Measurements from ENCODE around the gene NXPE4.

GRCh38 chr11:114201725-114202490 is 94.3 kb upstream of the NNMT start:
- PRO-cap, result no peak

DNA sequence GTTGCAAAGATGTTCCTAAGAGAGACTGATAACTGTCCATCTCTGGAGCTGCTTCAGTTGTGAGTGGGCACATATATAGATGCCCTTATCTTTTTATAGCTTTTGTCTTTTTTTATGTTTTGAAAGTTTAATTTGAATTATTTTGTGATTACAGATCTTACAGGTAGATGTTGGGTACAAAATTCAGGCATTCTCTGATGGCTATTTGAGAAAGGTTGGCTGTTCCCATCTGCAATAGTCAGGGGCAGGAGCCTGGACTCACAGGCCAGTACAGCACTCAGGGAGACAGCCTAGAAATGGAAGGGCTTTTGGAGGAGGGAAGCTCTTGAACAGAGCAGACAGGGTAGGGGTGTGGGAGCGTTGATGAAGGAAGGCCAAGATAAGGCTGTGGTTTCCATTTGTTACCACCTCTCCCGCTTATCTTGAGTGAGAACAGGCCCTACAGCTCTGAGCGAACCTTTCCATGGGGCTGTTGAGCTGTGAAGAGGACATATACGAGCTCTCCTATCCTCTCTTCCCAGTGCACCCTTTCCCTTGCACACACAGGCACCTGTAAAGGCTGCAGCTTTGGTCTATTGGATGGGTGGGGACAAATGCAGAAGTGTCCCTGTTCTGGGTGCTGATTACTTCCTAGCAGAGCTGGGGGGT is 80.4 kb upstream of the NNMT start:
- PRO-cap, result no peak

DNA sequence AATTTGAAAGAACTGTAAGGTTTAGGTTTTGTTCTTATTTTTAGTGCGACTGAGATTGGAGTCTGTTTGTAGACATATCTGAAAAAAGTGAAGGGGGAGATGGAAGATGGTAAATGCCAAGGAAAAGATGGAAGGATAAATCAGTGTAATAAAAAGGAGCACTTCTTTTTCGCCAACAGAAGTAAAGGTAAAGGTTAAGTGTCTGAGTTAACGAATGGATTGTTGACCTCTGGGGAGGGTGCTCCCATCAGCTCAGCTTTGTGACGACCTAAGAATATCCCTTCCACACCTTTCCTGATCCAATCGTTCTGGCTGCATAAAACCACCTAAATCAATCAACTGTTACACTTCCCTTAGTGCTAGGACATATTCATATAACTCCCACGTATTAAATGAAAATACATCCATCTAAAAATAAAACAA is 843 bp downstream of the C11orf71 start:
- PRO-cap, result bidirectional peak, plus-strand start outside the sequence, minus-strand start at position 321 of the sequence

DNA sequence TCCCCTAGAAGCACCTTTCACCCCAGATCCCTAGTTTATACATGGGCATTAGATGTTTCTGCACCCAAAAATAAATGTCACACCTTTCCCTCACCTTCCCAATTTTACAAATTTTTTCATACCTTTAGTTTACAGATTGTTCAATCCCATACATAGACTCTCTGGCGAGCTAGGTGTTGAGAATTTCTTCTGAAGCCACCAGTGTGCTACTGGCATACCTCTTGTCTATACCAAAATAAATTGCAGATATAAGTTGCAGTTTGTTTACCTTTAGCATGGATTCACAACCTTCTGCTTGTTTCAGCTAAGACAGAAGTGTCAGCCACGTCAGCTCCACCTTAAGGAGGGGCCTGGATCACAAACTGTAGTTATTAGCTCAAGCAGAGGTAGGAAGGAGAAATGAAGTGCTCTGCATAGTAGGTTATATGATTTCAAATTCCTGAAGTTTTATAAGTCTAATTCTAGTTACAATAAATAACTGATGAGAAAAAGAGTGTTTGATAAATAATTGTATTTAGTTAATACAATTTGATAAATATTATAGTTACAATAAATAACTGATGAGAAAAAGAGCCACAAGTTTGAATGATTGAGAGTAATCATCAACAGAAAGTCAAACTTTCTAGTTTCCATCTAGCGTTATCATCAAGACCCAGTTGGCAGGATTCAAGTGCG is at the start of gene NXPE4:
TSS of gene NXPE4 (minus strand) at position 317 of the 675 bp plus-strand sequence.
- PRO-cap, result no peak

DNA sequence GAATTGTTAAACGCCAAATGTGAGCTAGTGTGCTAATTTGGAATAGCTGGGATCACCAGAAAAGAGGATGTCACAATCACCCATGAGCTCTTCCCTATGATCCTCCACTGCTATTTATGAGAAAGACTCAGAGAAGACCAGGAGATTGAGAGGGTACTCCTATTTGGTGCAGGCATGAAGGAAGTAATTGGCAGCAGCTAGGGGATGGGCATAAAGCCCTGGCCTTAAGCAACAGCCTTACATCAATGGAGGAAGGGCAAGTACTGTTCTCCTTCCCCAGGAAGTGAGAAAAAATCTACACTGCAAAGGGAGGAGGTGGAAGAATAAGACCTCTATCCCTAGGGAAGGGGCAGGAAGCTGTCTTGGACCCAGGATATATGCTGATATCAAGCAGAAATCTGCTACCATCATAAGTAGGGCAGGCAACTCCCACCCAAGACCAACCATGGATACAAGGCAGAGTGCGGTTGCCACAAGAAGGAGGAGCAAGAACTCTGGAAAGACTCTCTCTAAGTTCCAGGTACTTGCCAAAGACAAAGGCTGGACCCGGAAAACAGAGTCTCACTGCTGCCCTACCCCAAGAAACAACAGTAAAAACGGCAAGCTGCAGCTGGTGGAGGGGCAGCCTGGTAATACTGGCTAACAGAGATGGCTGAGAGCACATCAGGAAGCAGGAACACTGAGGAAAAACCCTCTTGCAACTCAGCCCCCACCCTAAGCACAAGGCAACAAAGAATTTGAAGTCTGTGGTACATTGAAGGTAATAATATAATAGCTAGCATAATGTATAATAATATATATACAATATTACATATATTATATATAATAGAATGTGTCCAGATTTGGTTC is 27.8 kb upstream of the NXPE2 start:
- PRO-cap, result no peak

GRCh38 chr11:114676740-114677207 is 1.6 kb upstream of the NXPE2 start:
- PRO-cap, result no peak

GRCh38 chr11:114796975-114797174 is 118.5 kb downstream of the NXPE2 start:
- PRO-cap, result no peak

DNA sequence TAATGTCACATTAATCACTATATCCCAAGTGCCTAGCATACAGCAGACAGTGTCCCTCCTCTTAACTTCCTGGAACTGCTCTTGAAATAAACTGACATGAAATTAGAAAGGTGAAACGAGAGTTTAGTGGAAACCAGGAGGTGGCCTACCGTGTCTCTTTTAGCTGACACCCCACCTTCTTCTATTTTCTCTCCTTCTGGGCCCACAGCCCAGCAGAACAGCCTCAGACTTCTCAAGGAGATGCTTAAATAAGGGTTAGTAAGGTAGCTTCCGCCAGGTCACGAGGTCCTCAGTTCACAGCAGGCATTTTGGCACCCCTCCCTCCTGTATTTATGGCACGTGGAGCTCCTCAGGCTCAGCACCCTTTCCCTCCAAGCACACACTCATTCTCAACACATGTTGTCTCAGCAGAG is 118.9 kb downstream of the NXPE2 start:
- PRO-cap, result no peak

DNA sequence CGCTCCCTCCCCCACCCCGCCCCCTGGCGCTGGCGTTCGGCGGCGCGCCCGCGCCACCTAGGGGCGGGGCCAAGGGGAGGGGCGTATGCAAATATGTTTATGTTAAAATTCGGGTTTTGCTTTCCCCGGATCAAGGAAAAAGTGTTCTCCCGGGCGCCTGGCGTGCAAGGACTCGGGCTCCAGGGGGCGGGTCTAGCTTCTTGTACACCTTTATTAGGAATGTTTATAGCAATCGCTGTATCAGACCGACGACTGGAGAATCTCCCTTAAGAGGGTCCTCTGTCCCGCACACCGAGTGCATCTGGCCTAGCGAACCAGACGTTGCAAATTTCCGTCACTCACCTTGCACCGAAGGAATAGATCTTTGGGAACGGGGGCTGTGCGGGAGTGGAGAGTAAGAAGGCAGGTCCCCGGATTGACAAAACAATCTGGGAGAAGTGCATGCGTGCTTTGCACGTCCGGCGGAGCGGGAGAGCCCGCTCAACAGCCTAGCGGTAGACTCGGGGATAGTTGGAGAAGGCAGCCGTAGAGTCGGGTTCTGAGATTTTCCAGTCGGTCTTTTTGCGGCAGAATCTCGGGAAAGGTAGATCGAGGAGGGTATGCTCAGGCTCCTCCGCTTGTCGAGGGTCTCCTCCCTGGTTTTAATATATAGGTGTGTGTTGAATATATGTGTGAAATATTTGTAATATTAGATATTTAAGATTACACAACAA is 482 bp upstream of the CADM1 start:
- PRO-cap, result bidirectional peak, plus-strand start at position 133 of the sequence, minus-strand start outside the sequence; unidirectional peak, plus-strand start at position 240 of the sequence; bidirectional peak, plus-strand start at position 509 of the sequence, minus-strand start at position 485 of the sequence

GRCh38 chr11:115590273-115590796 is 86.1 kb upstream of the CADM1 start:
- PRO-cap, result no peak

DNA sequence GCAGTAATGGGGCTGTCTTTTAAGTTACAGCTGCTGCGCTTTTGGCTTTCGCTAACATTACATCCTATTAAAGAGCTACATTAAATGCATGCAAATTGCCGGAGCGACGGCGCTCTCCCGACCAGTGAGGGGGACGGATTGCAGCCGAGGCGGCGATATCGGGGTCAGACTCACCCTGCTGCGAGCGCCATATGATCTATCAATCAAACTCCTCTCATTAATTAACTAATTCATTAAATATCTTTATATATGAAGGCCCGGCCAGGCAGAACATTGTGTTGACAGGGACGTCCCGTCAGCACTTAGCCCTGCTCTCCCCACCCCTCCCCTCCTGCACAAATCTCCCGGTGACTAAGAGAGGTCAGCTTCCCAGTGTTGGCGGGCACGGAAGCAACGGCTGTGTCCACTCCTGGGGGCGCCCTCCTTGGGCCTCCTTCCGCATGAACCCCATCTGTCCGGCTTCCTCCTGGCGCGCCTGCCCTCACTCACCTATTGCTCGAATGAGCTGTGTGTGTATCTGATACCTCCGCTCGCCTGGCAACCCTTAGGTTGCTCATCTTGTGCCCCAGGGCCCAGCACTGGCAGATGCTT is 156.0 kb upstream of the CADM1 start:
- PRO-cap, result no peak

GRCh38 chr11:116366875-116367481 is 405.8 kb downstream of the BUD13 start:
- PRO-cap, result no peak

- PRO-cap, result unidirectional peak, minus-strand start at chr11:116809022
Observed at GRCh38 chr11:116808738-116809272, 14.3 kb downstream of the APOA4 start.

DNA sequence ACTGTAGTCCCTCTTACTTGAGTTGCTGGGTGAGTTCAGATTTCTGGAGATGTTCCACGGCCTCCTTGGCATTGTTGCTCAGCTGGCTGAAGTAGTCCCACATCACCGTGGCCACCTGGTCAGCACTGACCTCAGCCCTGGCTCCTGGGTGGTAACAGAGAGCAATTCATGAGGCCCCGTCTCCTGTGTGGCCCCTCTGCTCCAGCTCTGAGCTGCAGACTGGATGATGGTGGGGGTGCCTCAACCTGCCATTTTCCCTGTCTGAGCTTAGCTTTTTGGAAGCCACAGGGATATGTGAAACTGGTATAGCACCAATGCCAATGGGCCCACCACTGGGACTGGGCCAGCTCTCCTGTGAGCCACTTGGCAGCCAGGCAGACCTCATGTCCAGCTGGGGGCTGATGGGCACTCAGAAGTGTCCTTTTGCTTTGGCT is 445 bp downstream of the APOA4 start:
- PRO-cap, result no peak

DNA sequence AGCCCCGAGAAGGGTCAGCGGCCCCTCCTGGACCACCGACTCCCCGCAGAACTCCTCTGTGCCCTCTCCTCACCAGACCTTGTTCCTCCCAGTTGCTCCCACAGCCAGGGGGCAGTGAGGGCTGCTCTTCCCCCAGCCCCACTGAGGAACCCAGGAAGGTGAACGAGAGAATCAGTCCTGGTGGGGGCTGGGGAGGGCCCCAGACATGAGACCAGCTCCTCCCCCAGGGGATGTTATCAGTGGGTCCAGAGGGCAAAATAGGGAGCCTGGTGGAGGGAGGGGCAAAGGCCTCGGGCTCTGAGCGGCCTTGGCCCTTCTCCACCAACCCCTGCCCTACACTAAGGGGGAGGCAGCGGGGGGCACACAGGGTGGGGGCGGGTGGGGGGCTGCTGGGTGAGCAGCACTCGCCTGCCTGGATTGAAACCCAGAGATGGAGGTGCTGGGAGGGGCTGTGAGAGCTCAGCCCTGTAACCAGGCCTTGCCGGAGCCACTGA is 732 bp upstream of the APOC3 start:
- PRO-cap, result no peak

- PRO-cap, result no peak
Observed at GRCh38 chr11:116832169-116833270, 2.8 kb downstream of the APOC3 start.

- PRO-cap, result no peak
Observed at GRCh38 chr11:116953514-116954213, 116.2 kb upstream of the APOA1 start.

DNA sequence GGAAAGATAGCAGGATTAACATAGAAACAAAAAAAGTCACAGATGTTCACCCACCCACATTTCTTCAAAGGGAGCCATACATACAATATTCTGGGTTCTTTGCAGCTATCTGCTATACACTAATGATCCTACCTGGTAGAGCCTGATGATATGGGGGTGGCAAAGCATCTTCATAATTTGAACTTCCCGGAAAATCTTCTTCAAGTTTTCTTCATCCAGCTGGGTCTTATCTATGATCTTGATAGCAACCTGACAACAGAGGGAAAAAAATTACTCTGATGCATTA is 119.3 kb upstream of the APOA1 start:
- PRO-cap, result no peak

GRCh38 chr11:116981466-116981841 is 116.8 kb downstream of the SIK3 start:
- PRO-cap, result no peak

GRCh38 chr11:116989843-116990429 is 108.3 kb downstream of the SIK3 start:
- PRO-cap, result no peak